Gastrocnemius medialis (tissue), 3 donors: ENCODE results near the genes HMGCLL1 and ZNF451.

DNA sequence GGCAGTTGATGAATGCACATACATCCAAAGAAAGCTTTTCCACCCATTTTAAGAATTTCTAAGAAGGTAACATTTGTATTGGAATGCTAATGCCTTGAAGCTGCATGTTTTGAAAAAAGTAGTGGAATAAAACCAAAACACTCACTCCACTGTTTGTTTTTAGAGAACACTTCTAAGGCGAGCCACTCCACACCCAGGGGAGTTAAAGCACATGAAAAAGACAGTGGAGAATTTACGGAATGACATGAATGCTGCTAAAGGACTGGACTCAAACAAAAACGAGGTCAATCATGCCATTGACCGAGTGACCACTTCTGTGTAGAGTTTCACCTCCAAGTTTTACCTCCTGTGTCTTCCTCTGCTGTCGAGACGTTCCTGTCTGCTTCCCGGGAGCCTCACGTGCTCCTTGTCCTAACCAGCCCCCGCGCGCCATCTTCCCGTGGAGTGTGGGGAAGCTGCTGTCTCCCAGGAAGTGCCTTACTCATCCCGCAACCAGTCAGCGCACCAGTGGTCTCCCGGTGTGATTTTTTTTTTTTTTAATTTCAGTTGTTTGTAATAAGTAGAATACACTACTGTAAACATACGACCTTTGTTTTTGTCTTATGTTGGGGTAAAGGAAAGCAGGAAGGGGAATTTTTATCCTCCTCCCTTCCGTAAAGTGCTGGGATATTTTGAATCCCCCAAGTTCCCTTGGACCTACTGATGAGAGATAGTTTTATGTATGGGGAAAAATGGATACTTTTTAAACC, 127.8 kb downstream of the LRRC1 start:
- PRO-cap = no peak
- RAMPAGE, long total RNA, 3 experiments = no peak in any of the 3 experiments

GRCh38 chr6:54067306-54067674, 44.0 kb upstream of the MLIP start:
- PRO-cap = no peak
- RAMPAGE, long total RNA, 3 experiments = no peak in any of the 3 experiments

GRCh38 chr6:54718413-54719227, 128.0 kb upstream of the FAM83B start:
- PRO-cap = no peak
- RAMPAGE, long total RNA, 3 experiments = no peak in any of the 3 experiments

GRCh38 chr6:54904345-54904743, 57.8 kb downstream of the FAM83B start:
- PRO-cap = no peak
- RAMPAGE, long total RNA, 3 experiments = no peak in any of the 3 experiments

DNA sequence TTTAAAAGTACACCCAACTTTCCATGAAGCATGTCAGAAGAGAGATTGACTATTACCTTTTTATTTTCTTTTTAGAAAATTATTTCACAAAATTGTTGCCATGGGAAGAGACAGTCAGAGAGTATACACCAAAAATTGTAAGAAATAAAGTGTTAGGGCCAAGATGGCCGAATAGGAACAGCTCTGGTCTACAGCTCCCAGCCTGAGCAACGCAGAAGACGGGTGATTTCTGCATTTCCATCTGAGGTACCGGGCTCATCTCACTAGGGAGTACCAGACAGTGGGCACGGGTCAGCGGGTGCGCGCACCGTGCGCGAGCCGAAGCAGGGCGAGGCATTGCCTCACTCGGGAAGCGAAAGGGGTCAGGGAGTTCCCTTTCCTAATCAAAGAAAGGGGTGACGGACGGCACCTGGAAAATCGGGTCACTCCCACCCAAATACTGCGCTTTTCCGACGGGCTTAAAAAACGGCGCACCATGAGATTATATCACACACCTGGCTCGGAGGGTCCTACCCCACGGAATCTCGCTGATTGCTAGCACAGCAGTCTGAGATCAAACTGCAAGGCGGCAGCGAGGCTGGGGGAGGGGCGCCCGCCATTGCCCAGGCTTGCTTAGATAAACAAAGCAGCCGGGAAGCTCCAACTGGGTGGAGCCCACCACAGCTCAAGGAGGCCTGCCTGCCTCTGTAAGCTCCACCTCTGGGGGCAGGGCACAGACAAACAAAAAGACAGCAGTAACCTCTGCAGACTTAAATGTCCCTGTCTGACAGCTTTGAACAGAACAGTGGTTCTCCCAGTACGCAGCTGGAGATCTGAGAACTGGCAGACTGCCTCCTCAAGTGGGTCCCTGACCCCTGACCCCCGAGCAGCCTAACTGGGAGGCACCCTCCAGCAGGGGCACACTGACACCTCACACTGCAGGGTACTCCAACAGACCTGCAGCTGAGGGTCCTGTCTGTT, 115.0 kb downstream of the FAM83B start:
- PRO-cap = no peak
- RAMPAGE, long total RNA, 3 experiments = no peak in any of the 3 experiments

DNA sequence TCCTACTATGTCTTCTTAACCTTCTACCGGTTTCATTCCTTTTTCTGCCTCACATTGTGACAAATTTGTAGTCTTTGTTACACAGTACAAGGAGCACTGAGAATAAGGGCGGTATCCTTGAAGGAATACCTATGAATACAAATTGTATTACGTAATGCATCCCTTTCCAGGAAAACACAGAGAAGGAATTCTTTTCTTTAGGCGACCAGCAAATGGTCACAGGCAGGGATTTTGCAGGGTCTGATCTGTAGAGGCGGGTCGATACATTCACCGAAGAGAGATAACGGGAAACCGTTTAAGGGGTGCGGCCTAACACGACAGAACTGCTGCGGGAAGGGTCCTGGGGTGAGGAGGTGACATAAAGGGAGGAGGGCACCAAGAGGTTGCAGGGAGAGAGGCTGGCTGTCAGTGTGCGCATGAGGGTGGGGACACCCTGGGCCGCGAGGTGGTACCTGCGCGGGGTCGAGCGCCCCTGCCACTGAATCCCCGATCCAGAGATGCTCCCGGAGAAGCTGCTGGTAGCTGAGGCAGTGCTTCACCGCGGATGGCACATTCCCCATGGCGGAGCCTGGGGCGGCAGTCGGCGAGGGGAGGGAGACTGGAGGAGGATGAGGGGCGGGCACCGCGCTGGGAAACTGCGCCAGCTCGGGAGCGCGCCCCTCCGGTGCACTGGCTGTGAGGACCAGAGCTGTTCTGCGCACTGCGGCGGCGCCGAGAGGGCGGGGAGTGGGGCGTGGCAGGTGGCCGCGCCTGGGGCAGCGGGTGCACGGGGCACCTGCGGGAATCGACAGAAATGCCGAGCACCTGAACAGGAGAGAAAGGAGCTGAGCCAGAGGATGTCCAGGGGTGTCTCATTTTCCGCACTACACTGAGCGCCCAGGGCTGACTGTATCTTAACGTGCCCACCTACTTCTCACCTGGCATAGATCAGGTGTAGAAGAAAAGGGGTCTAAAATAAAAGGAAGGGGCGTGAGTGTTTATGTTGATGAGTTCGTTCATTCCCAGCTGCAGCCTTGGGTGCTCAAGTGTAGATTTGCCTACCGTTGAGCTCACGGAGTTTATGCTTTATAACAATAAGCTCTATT, at the start of gene HMGCLL1:
Gene HMGCLL1, minus strand, starts transcription at position 697 of the 1,085 bp plus-strand sequence.
- PRO-cap = unidirectional peak, minus-strand start at position 677 of the sequence
- RAMPAGE, long total RNA, 3 experiments = start-site peak on the minus strand in 1 of 3 experiments, centred at position 591 of the sequence, 5 reads per replicate

DNA sequence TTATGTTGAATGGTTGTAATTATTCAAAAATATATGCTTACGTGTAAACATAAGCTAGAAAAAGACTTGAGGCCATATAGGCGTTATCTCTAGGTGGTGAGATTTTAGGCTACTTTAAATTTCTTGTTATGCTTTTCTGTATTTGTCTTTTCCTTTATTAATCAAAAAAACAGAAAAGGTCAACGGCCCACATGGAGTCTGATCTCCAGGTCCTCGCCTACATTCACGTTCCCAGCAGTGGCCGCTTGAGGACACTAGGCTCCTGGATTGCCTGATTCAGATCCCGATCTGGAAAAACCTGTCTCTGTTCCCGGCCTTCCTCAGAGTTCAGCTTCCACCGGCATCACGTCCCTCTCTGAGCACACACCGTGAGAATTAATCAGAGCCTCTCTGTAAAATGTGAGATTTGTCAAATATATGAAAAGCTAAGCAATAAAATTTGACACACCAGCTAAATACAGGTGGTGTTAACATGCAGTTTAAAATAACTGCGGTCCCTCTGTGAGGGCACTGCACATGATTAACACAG, 122.7 kb upstream of the COL21A1 start:
- PRO-cap = no peak
- RAMPAGE, long total RNA, 3 experiments = no peak in any of the 3 experiments

- PRO-cap = no peak
- RAMPAGE, long total RNA, 3 experiments = no peak in any of the 3 experiments
Measured at GRCh38 chr6:56372264-56372513, 124.8 kb upstream of the COL21A1 start.

GRCh38 chr6:56458607-56459218, 211.3 kb upstream of the COL21A1 start:
- PRO-cap = no peak
- RAMPAGE, long total RNA, 3 experiments = no peak in any of the 3 experiments

GRCh38 chr6:56497661-56498140, 250.3 kb upstream of the COL21A1 start:
- PRO-cap = no peak
- RAMPAGE, long total RNA, 3 experiments = no peak in any of the 3 experiments

- PRO-cap = no peak
- RAMPAGE, long total RNA, 3 experiments = no peak in any of the 3 experiments
Measured at GRCh38 chr6:56540639-56541695, 293.6 kb upstream of the COL21A1 start.

GRCh38 chr6:56599930-56600419, 352.6 kb upstream of the COL21A1 start:
- PRO-cap = no peak
- RAMPAGE, long total RNA, 3 experiments = no peak in any of the 3 experiments

DNA sequence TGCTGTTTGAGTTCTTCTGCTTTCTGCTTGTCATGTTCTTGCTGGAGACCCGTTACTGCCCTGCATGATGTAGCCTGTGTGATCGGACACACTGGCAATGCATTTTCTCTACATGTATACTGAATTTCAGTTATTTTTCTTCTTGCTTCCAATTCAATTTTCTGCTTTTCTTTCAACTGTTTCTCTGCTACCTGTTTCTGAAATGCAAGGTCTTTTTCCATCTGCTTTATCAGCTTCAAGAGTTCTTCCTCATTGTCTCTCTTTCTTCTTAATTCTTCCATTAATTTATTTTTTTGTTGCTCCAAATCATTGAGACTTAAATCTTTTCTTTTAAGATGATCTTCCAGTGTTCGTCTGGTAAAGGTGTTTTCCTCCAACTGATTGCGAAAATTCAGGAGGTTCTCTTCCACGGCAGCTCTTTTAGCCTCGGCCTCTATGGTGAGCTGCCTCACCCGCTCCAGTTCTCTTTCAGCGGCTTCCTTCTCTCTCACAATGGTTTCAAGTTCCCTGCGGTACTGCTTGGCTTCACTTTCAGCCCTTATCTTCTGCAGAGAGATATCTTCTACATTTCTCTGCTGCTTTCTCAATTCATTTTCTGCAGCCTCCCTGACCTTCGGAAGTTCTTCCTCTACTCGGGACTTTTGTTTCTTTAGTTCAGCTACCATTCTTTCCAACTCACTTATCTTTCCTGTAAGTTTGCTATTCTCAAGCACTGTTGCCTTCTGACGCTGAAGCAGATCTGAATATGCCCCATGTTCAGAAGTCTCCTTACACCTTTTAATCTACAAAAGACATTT, 334.5 kb downstream of the DST start:
- PRO-cap = no peak
- RAMPAGE, long total RNA, 3 experiments = no peak in any of the 3 experiments

GRCh38 chr6:56759596-56759905, 195.1 kb downstream of the DST start:
- PRO-cap = no peak
- RAMPAGE, long total RNA, 3 experiments = no peak in any of the 3 experiments

GRCh38 chr6:56839023-56839481, 115.6 kb downstream of the DST start:
- PRO-cap = no peak
- RAMPAGE, long total RNA, 3 experiments = start-site peak on the minus strand in 1 of 3 experiments, at chr6:56839056-56839193 at its widest, 17 reads per replicate

DNA sequence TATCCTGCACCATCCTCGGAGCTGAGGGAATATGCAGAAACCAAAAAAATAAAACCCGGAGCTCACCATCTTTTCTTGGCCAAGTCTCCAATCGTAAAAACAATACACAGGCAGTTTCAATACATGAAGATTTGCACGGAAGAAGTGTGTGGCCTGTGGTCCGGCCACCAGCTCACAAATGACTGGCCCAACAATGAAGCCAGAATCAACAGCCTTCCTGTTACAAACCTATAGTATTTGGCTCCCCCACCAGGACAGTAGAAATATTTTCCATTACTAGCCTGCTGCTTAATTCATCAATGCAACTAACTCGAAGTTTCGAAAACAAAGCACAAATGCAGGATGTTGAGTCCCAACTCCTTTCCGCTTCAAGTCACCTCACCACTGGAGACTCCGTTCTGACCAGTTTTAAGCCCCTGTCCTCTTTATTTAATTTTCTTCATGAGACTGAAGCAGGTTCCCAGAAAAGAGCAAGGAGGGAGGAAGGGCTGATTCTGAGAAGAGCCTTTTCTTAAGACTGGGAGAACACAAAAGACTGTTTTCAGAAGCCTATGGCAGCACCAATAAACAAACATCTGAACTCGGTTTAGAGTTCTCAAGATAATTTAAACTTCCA, 102.8 kb downstream of the DST start:
- PRO-cap = unidirectional peak, minus-strand start at position 179 of the sequence
- RAMPAGE, long total RNA, 3 experiments = start-site peak on the minus strand in 2 of 3 experiments, centred at position 146 of the sequence, 37 to 39 reads per replicate

GRCh38 chr6:57089719-57090396, at the start of gene ZNF451:
Gene ZNF451, plus strand, starts transcription at chr6:57090188.
- PRO-cap = bidirectional peak, plus-strand start at chr6:57090188, minus-strand start at chr6:57089931
- RAMPAGE, long total RNA, 3 experiments = start-site peak on the plus strand in 3 of 3 experiments, at chr6:57090126-57090206 at its widest, 192 to 412 reads per replicate

GRCh38 chr6:57320959-57321597, 3.6 kb downstream of the PRIM2 start:
- PRO-cap = no peak
- RAMPAGE, long total RNA, 3 experiments = no peak in any of the 3 experiments

DNA sequence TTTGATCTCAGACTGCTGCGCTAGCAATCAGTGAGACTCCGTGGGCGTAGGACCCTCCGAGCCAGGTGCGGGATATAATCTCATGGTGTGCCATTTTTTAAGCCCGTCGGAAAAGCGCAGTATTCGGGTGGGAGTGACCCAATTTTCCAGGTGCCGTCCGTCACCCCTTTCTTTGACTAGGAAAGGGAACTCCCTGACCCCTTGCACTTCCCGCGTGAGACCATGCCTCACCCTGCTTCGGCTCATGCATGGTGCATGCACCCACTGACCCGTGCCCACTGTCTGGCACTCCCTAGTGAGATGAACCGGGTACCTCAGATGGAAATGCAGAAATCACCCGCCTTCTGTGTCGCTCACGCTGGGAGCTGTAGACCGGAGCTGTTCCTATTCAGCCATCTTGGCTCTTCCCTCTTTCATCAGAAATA, 1663.9 kb downstream of the KHDRBS2 start:
- PRO-cap = no peak
- RAMPAGE, long total RNA, 3 experiments = no peak in any of the 3 experiments

DNA sequence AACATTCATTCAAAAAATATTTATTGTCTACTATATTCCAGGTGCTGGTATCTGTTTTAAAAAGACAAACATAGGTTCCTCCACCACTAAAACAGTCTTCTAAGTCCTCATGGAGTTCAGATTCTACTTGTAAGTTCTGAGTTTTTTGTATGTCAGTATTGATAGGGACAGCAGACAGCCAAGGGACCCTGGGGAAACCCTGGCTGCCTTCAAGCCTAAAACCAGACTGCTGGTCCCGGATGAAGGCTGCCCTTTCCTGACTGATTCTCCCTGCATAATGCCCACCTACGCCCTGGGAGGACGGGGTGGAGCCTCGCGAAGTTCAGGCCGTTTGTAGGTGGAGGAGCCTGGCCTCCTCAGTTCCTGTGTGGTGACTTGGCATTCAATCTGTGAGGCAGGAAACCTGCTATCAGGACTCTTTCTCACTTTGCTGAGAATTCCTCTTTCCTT, 120.2 kb upstream of the LGSN start:
- PRO-cap = no peak
- RAMPAGE, long total RNA, 3 experiments = no peak in any of the 3 experiments